Pericardium (tissue), 1 donor: ENCODE measurements around a stretch of chr12.

DNA sequence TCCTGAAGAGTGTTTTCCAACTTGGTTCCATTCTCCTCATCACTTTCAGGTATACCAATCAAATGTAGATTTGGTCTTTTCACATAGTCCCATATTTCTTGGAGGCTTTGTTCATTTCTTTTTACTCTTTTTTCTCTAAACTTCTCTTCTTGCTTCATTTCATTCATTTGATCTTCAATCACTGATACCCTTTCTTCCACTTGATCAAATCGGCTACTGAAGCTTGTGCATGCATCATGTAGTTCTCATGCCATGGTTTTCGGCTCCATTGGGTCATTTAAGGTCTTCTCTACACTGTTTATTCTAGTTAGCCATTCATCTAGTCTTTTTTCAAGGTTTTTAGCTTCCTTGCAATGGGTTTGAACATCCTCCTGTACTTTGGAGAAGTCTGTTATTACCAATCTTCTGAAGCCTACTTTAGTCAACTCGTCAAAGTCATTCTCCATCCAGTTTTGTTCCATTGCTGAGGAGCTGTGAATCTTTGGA, 75.1 kb downstream of the SLC41A2 start:
- RRBS: no CpG with 5 or more reads among the region's 3 CpGs

GRCh38 chr12:105014501-105015139, 28.5 kb downstream of the NOPCHAP1 start:
- RRBS: no CpG with 5 or more reads among the region's 2 CpGs

DNA sequence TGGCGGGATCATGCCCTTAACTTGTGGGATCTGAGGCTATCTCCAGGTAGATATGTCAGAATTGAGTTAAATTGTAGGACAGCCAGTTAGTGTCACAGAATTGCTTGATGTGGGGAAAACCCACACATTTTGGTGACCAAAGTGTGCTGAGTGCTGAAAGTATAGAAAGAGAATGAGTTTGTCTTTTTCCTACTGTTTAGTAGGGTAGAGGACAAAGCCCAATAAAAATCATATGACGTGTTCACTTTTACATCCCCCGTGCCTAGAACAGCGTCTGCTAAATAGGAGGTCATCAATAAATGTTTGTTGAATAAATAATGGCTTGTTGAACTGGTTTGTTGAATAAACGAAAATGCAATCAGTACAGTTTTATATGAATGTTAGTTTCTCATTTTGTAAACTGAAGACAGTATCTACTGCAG, 20.7 kb downstream of the APPL2 start:
- RRBS: no CpG with 5 or more reads among the region's 5 CpGs

- RRBS: no CpG with 5 or more reads among the region's 3 CpGs
These were observed 4.1 kb downstream of the C12orf75 start for GRCh38 chr12:105334650-105334952.

DNA sequence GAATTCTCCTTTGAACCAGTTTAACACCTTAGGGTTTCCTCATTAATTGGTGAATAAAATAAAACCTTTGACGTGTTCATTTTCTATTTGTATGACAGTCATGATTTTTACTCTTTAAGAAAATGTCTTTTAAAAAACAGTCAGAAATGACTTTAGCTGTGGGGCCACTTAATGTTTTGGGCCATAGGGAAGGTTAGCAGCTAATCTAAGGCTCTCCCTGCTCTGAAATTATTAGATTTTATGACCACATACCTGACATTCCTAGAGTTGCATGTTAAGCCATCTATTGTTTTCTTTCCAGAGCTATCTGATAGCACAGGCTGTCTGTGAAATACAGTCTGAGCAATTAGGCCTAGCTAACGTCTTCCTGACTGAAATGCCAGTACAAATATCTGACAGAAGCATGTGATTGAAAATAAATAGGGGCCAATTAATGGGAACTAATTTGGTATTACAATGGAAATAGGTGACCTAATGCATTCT, 115.0 kb downstream of the C12orf75 start:
- RRBS: no CpG with 5 or more reads among the region's 2 CpGs

GRCh38 chr12:105459811-105460407, 129.4 kb downstream of the C12orf75 start:
- RRBS: 2% methylated on average over 2 of the region's 6 CpGs

- RRBS: no CpG with 5 or more reads among the region's 9 CpGs
These were observed 136.2 kb downstream of the C12orf75 start for GRCh38 chr12:105466500-105467197.

DNA sequence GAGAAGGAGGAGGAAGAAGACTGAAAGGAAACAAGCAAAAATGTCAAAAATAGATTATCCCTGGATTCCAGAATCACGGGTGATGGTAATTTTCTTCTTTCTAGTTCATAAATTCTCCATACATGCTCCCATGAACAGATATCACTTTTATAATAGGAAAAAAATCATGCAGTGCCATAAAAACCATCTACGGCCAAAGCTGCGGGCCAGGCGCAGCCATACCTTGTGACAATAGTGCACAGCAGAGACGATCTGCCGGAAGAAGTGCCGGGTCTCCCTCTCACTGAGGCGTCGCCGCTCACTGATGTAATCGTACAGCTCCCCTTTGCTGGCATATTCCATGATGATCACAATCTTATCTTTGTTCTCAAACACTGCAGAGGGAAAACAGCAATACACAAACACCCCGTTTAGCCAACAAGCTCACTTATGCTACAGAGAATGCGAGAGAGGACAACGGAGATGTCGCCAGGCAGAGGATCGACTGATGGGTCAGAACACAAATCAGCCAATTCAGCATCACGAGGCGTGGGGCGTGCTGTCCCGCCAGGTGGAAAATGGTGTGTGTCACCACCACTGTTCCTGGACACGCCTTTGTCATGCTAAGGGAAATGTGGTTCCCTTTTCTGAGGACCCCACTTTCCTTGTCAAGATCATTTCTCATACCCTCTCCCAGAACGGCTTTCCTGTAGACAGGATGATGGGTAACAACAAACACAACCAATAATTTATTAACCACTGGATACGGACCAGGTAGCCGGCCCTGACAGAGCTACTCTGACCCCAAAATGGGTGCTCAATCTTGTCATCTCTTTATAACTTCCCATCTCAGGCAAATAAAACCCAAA, 52.0 kb downstream of the NUAK1 start:
- RRBS: no CpG with 5 or more reads among the region's 24 CpGs

GRCh38 chr12:106178845-106179671, 40.3 kb upstream of the NUAK1 start:
- RRBS: no CpG with 5 or more reads among the region's 7 CpGs

GRCh38 chr12:106301229-106301632, 1.3 kb upstream of the TCP11L2 start:
- RRBS: no CpG with 5 or more reads among the region's 2 CpGs

- RRBS: 2% methylated on average over 6 of the region's 19 CpGs
These were observed 726 bp downstream of the TCP11L2 start for GRCh38 chr12:106303239-106303678.

DNA sequence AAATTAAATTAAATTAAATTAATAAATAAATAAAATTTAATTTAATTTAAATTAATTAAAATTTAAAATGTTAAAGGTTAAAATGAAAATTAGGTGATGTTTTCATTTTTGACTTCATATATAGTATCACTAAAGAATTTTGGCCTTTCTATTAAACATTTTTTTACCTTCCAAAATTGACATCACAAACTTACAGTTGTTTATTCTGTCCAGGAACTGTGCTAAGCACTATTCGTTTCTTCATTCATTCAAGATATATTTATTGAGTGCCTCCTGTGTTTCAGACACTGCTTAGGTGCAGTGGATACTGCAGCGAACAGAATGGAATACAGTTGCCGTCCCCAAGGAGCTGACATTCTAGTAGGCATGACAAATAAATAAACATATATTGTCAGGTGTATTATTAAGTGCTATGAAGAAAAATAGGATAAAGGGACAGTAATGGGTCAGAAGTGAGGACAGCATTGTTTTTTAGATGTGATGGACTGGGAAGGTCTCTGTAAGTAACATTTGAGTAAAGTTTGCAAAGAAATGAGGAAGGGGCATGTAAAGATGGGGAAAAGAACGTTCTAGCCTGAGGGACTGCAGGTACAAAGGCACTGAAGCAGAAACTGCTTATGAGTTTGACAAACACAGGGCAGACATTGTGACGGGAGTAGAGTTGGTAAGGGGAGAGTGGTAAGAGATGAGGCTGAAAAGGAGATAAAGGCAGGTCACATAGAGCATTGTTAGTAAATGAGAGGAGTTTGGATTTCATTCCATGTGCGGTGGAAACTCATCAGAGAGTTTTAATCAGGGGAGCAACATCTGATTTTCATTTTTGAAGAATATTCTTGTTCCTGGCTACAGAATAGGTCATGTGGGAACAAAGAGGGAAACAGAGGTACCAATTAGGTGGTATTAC, 21.4 kb downstream of the TCP11L2 start:
- RRBS: no CpG with 5 or more reads among the region's 6 CpGs

DNA sequence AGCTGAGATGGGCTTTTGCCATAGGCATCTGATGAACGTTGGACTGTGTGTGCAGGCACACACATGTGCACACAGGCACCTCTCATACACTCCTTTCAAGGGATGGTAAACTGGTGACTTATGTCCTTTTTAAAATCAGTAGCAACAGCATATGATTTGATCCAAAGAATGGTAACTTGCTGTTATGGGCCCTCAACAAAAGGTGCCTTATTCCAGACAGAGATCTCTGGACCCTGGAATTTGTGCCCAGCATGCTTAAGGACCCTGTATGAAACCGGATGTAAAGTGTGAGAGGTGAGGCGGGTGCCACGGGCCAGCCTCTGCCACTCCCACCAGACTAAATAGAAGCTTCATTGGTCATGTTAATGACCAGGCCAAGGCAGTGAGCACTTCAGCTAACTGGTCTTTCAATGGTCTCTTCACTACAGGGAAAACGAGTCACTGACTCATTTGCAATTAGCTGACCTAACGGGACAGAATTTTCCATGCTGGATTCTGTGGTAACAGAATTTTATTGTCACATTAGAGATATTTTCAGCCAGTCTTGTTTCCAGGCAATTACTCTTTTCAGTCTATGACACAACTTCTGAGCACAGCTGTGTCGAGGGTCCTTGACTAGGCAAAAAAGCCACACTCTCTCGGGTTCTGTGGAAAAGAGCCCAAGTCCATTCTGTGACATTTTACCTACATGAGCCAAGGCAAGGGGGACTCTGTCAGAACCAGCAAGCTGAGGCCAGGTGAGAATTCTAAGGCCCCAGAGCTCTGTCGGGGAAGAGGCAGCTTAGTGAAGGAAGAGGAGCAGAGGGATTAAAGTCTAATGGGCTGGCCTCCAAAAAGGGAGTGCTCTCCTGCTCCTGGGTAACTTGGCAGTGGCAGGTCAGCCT, 16.4 kb upstream of the RIC8B start:
- RRBS: no CpG with 5 or more reads among the region's 9 CpGs

GRCh38 chr12:107372044-107372702, 53.9 kb downstream of the ABTB3 start:
- RRBS: no CpG with 5 or more reads among the region's 5 CpGs

GRCh38 chr12:107520333-107520918, 165.2 kb upstream of the PWP1 start:
- RRBS: no CpG with 5 or more reads among the region's 15 CpGs

- RRBS: 10% methylated on average over 19 of the region's 73 CpGs
These were observed 104.2 kb upstream of the PWP1 start for GRCh38 chr12:107580911-107582228.

DNA sequence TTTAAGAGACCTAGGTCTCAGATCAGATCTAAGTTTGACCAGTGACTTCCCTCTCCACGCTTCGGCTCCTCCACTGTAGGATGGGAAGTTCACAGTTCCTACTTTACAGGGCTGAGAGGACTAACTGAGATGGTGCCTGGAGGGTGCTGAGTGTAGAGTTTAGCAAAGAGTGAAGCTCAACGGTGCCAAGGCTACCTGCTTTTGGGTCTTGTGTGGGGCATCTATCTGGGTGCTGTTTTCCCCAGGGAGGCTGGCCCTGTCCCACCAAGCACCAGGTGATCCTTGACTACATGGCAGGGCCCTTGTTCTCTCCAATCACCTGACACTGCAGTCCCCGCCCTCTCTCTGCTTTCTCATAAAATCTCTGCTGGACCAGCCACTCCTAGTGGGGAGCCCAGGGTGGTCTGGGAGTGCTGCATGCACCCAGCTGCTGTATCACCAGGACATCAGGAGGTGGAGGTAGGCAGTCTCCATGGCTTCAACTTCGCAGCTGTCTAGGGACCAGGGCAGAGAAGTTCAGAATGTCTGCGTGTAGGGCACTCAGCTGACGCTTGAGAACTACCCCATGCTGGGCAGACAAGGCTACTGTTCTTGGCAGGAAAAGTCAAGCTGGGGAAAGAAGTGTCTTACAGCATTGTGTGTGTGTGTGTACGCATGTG, 2.4 kb downstream of the WSCD2 start:
- RRBS: no CpG with 5 or more reads among the region's 8 CpGs

GRCh38 chr12:108302210-108302872, 36.8 kb downstream of the CMKLR1 start:
- RRBS: no CpG with 5 or more reads among the region's 11 CpGs

DNA sequence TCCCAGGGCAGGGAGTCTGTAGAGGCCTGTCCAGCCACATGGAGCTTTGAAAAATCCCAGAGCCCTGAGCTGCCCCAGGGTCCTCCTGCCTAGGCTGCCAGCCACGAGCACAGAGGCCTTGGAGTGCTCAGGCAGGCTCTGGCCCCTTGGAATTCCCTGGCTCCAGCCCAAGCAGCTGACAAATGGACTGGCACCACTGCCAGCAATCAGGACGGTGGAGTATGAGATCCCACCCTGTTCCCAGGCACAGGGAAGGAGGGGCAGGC, 26.3 kb downstream of the CMKLR1 start:
- RRBS: no CpG with 5 or more reads among the region's 2 CpGs